Fibroblast of the aortic adventitia (primary cell): ENCODE measurements around a stretch of chr15.

- CAGE, long polyA plus RNA = no peak
Observed at GRCh38 chr15:90223438-90224102, 10.2 kb downstream of the CIB1 start.

DNA sequence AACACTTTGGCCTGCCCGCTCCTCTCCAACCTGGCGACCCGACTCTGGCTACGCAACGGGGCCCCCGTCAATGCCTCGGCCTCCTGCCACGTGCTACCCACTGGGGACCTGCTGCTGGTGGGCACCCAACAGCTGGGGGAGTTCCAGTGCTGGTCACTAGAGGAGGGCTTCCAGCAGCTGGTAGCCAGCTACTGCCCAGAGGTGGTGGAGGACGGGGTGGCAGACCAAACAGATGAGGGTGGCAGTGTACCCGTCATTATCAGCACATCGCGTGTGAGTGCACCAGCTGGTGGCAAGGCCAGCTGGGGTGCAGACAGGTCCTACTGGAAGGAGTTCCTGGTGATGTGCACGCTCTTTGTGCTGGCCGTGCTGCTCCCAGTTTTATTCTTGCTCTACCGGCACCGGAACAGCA, 5.8 kb downstream of the CIB1 start:
- CAGE, long polyA plus RNA = no peak

DNA sequence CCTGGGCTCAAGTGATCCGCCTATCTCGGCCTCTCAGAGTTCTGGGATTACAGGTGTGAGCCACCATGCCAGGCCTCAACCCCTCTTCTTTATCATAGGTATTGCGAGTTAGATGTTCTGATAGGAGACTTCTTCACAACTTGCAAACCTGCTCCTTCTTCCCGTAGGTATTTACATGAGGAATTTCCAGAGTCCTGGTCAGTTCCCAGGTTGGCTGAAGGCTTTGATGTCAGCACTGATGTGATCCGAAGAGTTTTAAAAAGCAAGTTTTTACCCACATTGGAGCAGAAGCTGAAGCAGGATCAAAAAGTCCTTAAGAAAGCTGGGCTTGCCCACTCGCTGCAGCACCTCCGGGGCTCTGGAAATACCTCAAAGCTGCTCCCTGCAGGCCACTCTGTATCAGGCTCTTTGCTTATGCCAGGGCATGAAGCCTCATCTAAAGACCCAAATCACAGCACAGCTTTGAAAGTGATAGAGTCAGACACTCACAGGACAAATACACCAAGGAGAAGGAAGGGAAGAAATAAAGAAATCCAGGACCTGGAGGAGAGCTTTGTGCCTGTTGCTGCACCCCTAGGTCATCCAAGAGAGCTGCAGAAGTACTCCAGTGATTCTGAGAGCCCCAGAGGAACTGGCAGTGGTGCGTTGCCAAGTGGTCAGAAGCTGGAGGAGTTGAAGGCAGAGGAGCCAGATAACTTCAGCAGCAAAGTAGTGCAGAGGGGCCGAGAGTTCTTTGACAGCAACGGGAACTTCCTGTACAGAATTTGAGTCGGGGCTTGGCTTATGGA, 5.7 kb downstream of the NGRN start:
- CAGE, long polyA plus RNA = no peak

- CAGE, long polyA plus RNA = no peak
Observed at GRCh38 chr15:90306520-90306740, 41.0 kb downstream of the NGRN start.

DNA sequence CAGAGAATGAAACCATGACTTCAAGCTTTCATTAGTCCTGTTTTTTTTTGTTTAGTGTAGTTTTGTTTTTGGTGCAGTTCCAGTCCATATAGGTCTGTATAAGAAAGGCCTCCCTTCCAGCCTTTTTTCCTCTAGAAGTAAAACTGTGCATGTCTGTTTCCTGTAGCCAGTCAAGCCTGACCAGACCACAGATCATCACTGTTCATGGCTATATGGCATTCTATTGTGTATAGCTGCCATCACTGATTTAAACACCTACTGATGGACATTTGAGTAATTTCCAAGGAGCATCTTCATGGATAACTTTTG, 5.5 kb upstream of the IQGAP1 start:
- CAGE, long polyA plus RNA = no peak

DNA sequence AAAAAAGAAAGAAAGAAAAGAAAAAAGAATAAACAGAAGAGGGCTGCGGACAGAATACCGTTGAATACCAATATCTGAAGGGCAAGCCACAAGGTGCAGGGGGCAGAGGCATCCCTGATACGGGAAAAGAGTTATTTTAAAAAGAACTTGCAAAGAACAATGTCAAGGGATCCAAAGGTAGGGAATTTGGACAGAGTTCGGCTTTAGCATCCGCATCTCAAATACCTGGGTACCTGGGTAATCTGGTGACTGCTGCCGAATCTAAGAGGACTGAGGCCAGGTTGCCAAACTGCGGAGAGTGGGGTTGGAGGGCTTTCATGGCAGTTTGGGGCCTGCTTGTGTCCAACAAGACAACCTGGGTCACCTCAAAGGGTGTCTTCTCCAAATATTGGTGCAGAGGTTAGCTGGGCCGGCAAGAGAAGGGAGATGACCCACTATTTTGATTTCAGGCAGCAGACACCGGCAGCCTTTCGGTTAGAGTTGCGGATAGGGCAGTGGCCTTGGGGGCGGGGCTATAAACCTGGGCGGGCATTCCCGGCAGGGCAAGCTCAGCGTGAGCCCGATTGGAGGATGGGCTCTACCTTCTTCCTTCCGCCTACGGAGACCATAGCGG, 465 bp upstream of the IQGAP1 start:
- CAGE, long polyA plus RNA = no peak

GRCh38 chr15:90390577-90391527, 2.8 kb downstream of the IQGAP1 start:
- CAGE, long polyA plus RNA = no peak

DNA sequence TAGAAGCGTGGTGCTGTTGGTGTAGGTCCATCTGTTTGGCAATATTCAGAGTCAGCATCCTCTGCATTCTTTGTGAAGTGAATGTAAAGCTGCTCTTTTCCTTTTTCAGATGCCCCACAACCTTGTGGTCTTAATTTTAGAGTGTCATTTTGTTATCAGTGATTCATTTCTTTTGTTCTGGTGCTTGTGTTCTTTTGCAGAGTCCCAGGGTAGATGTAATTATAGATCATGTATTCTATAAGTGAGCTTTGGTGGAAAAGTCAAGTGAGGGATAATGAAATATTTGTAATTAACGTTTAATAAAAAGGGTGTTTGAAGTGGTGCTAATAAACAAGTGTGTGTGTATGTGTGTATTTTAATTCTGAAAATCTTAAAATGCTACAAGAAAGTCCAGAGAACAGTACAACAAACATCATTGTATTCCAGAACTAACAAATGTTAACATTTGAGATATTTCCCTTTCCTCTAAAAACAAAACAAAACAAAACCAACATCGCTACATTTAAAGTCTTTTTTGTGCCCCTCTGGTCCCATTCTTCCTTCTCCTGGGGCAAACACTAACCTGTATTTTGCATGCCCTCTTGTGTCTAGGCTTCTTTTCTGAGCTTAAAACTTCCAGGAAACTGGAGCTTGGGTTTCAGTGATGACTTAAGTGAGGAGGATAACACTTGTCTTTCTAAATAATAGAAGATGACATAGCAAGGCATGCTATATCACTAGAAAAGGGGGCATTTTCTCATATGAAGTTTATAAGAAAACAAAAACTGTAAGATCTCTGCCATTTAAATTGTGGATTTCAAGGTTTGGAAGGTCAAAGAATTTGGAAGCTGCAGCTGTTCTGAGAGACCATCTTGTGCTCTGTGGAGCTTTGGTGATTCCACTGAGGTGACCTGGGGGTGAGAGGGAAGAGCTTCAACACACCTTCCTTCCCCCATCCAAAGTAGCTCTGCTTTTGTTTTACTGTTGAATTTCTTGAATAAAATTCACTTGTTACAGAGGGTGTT, 3.9 kb downstream of the IQGAP1 start:
- CAGE, long polyA plus RNA = no peak

GRCh38 chr15:90413162-90413834, 25.3 kb downstream of the IQGAP1 start:
- CAGE, long polyA plus RNA = no peak

DNA sequence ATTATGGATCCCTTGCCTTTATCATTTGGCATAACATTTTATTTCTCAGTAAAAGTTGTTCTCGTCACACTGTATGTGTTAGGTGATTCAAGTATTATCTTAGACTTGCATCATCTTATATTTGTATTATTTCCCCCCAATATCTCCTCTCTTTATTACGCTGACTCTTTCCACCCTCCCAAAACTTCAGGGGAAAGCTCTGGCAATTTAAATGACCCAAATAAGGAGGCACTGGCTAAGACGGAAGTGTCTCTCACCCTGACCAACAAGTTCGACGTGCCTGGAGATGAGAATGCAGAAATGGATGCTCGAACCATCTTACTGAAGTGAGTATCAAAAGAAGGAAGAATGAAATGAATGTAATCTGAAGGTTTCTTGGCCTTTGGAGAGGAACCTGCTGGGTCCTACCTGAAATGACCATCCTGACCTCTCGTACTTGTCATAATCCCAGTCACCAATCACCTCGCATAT, 42.9 kb upstream of the CRTC3 start:
- CAGE, long polyA plus RNA = no peak

DNA sequence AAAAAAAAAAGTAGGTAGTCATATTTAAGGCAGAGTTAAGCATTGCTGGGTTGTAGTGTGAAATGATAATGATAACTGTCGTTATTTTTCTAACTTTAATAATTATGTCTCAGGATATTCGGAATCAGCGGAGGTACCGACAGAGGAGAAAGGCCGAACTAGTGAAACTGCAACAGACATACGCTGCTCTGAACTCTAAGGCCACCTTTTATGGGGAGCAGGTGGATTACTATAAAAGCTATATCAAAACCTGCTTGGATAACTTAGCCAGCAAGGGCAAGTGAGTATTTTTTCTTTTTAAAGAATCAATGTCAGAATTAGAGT, 37.3 kb upstream of the CRTC3 start:
- CAGE, long polyA plus RNA = no peak

GRCh38 chr15:90530749-90531031, 967 bp downstream of the CRTC3 start:
- CAGE, long polyA plus RNA = no peak

DNA sequence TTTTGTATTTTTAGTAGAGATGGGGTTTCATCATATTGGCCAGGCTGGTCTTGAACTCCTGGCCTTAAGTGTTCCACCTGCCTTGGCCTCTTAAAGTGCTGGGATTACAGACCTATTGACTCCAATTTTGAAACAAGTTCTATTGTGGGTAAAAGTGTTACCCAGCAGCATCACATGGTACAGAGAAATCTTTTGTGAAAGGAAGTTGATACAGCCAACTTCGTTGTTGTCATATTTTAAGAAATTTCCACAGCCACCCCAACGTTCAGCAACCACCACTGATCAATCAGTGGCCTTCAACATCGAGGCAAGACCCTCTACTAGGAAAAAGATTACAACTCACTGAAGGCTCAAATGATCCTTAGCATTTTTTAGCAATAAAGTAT, 38.8 kb downstream of the CRTC3 start:
- CAGE, long polyA plus RNA = no peak

- CAGE, long polyA plus RNA = no peak
Observed at GRCh38 chr15:90607309-90607714, 77.6 kb downstream of the CRTC3 start.

GRCh38 chr15:90638112-90638989, 78.8 kb upstream of the BLM start:
- CAGE, long polyA plus RNA = no peak

DNA sequence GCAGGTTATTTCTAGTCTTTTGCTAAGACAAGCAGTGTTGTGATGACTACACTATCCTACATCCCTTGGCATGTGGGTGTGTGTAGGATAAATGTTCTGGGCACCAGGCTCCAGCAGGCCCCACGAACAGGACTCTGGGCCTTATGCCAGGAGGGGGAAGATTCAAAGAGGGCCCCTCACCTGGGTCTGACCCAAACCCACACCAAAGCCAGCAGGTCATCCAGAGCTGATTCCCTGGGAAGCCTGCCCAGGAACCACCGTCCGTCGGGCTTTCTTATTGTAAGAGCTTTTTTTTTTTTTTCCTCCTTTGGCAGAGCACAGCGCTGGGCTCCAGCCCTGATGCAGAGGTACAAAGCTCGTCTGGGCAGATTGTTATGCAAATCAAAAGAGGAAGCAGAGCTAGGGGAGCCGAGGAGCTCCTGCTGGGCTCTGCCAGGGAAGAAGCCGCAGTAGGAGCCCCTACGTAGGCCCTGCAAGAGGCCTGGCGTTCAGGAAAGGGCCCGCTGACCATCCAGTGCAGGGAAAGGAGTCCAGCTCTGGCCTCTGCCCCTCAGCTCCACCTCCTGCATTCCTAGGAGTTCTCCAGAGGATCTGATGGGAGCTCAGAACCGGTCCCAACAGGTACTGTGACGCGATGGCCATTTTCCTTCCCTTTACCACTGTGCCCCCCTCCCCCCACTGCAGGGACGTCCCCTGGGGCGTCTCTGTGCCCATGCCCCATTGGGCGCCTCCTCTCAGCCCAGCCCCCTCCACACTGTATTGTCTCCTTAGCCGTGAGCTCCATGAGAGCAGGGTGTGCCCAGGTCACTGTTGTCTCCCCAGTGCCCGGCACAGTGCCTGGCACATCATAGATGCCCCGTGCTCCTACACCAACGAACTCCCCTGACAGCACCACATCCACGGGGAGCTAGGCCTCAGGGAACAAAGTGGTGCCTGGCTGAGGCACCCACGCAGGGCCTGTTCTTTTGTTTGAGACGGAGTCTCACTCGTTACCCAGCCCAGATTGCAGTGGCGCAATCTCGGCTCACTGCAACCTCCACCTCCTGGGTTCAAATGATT, 28.8 kb upstream of the FURIN start:
- CAGE, long polyA plus RNA = no peak

DNA sequence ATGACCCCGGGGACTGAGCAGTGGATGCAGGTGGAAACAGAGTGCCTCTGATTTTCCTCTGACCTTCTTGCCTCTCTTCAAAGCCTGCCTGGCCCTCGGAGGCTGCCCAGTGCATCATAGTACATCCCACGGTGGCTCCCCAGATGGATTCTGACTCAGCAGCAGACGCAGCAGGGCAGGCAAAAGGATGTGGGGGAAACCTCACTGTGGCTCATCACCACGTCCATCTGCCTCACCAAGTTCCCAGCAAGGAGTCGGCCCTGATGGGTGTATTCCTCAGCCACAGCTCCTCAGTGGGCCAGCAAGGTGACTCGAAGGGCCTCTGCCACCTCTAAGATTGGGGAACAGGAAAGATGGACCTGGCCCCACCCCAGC, 15.7 kb upstream of the FURIN start:
- CAGE, long polyA plus RNA = no peak

DNA sequence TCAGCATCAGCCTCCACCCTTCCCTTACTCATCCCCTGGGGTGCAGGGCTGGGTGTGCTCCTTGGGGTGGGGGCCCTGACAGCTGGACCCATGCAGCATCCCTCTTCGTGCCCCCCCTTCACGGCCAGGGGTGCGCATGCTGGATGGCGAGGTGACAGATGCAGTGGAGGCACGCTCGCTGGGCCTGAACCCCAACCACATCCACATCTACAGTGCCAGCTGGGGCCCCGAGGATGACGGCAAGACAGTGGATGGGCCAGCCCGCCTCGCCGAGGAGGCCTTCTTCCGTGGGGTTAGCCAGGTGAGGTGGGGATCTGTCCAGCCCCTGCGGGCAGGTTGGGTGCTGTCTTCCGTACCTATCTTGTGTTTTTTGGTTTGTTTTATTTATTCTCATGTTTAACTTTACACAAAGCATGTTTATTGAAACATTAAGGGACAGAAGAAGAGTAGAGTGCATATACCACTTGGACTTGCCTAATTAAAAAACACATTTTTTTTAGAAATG, 6.2 kb upstream of the FES start:
- CAGE, long polyA plus RNA = no peak

GRCh38 chr15:90878509-90879365, 5.6 kb upstream of the FES start:
- CAGE, long polyA plus RNA = no peak

DNA sequence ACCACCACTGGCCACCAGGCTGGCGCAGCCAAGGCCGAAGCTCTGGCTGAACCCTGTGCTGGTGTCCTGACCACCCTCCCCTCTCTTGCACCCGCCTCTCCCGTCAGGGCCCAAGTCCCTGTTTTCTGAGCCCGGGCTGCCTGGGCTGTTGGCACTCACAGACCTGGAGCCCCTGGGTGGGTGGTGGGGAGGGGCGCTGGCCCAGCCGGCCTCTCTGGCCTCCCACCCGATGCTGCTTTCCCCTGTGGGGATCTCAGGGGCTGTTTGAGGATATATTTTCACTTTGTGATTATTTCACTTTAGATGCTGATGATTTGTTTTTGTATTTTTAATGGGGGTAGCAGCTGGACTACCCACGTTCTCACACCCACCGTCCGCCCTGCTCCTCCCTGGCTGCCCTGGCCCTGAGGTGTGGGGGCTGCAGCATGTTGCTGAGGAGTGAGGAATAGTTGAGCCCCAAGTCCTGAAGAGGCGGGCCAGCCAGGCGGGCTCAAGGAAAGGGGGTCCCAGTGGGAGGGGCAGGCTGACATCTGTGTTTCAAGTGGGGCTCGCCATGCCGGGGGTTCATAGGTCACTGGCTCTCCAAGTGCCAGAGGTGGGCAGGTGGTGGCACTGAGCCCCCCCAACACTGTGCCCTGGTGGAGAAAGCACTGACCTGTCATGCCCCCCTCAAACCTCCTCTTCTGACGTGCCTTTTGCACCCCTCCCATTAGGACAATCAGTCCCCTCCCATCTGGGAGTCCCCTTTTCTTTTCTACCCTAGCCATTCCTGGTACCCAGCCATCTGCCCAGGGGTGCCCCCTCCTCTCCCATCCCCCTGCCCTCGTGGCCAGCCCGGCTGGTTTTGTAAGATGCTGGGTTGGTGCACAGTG, 1.6 kb upstream of the FES start:
- CAGE, long polyA plus RNA = no peak